Ileum (tissue), 1 donor: ENCODE measurements around a stretch of chr1.

DNA sequence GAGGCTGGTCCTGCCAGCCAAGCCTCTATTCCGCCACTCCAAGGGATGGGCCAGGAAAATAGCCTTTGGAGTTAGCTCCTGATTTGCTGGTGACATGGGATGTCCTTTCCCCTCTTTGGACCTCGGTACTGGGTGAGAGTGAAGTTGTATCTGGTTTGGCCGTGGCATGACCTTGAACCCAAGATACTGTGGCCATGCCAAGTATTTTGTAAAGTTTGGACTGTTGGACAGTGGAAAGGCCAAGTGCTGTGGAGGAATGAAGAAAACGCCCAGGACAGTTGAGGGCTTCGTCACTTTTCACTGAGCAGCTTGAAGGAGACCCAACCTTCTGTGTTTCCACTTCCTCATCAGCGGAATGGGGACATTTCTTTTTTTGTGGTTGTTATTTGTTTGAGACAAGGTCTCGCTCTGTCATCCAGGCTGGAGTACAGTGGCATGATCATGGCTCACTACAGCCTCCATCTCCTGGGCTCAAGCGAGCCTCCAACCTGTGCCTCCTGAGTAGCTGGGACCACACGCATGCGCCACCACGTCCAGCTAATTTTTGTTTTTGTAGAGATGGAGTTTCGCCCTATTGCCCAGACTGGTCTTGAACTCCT is 28.5 kb upstream of the RNF19B start:
- PRO-cap, result no peak

DNA sequence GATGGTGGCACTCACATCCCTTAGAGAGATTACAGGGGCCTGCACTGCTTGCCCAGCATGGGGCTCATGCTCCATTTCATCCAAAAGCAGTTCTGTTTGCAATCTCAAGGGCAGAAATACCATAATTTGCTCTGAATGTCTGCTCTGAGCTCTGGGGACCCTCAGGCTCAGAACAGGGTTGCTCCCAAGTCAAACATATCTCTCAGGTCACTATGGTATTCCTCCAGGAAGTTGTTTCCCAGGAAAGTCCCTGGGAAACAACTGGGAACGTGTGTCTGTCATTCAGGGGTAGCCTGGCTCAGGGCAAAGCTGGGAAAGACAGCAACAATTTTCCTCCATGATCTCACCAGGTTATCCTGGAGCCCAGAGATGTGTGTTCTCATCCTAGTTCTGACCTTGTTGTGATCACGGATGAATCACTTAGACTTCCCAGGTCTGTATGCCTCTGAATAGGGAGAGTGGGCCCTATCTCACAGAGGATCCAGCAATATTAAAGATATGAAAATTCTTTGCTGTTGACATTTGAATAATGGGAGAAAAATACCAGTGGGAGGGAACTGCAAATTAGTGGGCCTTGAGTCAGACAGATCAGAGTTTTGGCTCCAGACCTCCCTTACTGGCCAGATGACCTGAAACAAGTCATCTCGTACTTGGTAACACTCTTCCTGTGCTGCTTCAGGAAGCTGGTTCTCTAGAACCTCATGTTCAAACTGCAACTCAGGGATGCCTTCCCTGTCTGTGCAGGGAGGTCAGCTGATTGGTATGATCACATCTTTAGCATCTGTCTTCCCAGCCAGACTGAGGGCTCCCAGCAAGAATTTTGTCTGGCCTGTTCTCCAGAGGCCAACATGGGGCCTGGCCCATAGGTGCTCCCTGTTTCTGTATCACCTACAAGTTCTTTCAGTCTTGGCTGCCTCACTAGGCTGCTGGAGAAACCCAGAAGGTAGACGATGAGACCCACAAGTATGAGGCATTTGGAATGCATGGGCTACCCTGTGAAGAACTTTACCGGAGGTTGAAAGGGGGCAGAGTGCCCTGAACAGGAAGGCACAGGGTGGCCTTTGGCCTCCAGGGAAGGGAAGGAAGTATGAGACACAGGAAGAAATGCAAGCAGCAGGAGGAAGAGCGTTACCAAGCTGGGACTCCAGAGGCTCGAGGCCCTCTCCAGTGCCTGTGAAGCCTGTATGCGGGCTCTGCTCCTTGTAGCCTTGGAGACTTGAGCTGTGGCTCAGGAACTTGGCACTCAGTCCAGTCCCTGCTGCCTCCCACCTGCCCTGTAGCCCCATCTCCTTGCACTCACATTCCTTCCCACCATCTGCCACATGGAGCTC is 33.0 kb upstream of the RNF19B start:
- PRO-cap, result no peak

DNA sequence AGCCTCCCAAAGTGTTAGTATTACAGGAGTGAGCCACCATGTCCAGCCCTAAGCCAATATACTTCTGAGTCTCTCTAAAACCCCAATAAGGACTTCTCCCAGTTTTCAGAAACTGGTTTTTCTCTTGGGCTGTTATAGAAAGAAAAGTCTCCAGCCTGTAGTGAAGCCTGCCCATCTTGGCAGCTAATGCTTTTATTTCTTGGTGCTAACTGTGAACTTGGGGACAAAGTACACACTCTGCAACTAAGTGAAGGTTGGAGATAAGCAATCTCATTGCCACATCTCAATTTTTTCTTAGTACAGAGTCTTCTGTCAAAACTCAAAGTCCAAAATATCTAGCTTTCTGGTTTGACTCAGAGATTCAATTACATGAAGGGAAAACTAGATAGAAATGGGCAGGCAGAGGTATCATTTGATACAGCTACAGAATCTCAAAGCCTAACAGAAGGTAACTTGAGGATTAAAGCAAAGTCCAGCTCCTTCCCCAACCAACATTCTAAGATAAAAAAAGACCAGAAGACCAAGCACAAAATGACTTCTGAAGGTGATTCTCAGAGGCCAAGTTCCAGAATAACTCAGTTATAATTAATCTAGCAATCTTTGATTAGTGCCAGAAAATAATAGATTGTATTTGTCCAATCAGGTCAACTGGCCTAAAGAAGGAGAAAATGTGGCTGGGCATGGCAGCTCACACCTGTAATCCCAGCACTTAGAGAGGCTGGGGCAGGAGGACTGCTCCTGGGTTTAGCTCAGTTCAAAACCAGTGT is 13.9 kb downstream of the AK2 start:
- PRO-cap, result unidirectional peak, minus-strand start at position 178 of the sequence

- PRO-cap, result no peak
Measured at GRCh38 chr1:33050153-33050799, 13.6 kb upstream of the AK2 start.

DNA sequence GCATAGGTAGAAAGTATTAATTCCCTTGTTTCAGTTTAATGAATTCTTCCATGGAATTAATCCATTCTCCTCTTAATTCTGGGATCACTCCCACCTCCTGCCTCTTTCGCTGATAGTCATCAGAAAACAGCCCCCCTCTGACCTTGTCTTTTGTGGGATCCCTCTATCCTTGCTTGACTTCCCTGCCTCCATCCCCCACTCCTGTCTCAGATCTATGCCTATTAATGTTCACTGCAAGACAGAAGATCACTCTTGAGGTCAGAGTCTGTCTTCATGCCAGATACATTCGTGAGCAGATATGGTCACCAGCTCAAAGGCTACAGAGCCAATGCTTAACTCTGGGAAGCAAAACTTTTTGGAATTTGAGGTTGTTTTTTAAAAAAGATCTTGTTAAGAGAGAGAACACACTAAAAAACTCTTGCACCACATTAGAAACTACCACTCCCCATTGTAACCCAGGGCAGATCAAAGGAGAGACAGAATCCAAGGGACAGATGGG is 17.1 kb upstream of the A3GALT2 start:
- PRO-cap, result no peak

DNA sequence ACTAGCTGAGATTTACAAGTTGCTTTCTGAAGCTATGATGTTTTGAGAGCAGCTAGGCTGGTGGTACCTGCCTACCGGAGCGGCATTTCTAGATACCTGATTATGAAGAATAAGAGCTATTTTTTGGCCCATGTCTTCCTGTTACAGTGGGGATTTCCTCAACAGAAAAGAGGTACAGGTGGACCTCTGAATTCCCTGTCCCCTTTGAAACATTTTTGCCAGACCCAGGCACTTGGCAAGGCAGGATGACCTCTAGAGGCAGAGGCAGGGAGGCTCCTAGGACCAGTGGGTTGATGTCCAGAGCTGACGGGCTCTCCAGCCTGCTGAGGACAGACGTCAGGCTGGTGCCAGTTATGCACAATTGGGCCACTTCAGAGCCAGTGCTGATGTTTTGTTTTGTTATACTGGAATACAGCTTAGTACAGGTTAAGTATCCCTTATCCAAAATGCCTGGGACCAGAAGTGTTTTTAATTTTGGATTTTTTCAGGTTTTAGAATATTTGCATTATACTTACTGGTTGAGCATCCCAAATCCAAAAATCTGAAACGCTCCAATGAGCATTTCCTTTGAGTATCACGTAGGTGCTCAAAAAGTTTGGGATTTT is 18.5 kb upstream of the A3GALT2 start:
- PRO-cap, result no peak

GRCh38 chr1:33758499-33759151 is 105.3 kb upstream of the HMGB4 start:
- PRO-cap, result no peak

GRCh38 chr1:34166754-34167341 is 1.8 kb upstream of the CSMD2 start:
- PRO-cap, result bidirectional peak, plus-strand start at chr1:34167135, minus-strand start at chr1:34166845

DNA sequence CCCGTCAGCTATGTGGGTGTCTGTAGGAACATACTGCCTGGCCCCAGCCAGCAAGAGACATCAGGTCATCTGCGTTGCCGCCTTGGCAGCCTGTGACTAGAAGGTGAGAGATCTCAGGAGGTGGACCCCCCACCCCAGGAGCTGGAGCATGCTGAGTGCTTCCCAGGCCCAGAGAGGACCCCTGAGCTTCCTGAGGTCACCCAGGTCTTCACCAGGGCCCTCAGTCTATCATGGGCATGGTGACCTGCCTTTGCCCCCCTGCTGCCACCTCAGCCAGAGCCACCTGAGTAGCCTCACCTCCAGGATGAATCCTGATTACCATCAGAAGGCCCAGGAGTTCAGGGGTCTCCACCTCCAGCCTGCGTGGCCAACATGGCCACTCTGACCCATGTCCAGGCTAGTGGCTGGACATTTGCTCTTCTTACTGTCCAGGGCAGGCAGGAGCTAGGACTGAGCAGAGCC is 250.6 kb downstream of the C1orf94 start:
- PRO-cap, result unidirectional peak, minus-strand start at position 271 of the sequence

GRCh38 chr1:34647706-34647955 is 107.2 kb upstream of the GJB5 start:
- PRO-cap, result unidirectional peak, minus-strand start at chr1:34647837

DNA sequence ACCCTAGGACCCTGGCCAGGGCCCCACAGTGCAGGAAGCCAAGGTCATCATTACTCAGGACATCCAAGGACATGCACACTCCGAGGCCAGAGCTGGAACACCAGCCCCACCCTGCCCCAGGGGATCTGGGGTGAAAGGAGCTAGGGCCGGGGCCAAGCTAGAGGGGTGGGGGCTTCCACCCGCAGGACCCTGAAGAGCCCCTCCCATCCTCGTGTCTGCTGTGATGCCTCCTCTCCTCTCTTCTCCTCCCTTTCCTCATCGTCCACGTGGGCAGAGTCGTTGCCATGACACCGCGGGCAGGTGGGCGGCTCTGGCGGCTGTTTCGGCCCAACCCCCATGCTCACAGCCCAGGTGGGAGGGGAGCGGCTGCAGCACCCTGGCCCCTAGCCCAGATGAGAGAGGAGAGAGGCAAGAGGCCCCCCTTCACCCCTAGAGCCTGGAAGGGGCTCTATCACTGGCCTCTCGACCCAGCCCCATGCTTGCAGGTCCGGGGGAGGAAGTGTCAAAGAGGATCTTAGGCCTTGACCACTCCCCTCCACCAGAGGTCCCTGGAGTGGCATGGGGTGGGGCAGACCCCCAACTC is 10.6 kb downstream of the DLGAP3 start:
- PRO-cap, result no peak

GRCh38 chr1:35146157-35146795 is 46.7 kb downstream of the SFPQ start:
- PRO-cap, result no peak

GRCh38 chr1:35178628-35179410 is 14.1 kb downstream of the SFPQ start:
- PRO-cap, result no peak

DNA sequence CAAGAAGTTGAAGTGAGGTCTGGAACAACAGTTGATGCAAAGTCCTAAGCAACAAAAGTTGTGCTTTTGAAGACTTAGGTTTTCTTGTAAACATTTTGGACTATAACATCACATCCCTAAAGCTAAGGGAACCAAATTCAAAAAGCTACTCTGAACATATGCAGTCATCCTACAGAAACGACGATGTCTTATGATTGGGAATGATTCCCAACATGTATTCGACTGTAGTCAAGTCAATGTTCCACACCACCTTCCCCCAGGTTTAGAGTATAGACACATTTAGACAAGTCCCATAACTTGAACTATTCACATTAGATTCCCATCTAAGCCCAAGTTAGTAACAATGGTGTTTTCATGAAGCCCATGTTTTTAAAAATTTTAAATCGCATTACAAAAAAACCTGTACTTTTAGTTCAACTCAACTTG is 12.7 kb downstream of the SFPQ start:
- PRO-cap, result no peak

GRCh38 chr1:35191606-35192316 is 1.2 kb downstream of the SFPQ start:
- PRO-cap, result bidirectional peak, plus-strand start at chr1:35192127, minus-strand start at chr1:35191994

DNA sequence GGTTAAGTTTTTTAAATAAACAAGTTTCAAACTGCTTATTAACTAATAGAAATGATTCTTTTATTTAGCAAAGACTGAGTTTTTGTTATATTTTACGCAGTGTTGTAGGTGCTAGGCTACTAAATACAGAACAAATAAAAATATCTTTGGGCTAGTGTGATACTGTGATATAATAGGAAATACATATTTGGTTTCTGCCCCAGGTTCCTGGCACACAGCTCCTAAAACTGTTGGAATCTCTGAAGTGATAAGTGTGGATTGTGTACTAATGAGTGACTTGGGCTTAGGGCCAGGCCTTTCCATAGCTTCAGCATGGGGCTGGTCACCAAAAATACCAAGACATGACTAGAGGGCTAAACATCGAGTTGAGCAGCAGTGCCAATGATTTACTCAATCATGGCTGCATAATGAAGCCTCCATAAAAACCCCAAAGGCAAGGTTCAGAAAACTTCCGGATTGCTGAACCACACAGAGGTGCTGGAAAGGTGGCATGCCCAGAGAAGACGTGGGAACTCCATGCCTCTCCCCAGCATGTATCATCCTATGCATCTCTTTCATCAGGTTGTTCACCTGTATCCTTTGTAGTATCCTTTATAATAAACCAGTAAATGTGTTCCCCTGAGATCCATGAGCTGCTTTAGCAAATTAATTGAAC is 51.5 kb downstream of the ZMYM4 start:
- PRO-cap, result no peak

DNA sequence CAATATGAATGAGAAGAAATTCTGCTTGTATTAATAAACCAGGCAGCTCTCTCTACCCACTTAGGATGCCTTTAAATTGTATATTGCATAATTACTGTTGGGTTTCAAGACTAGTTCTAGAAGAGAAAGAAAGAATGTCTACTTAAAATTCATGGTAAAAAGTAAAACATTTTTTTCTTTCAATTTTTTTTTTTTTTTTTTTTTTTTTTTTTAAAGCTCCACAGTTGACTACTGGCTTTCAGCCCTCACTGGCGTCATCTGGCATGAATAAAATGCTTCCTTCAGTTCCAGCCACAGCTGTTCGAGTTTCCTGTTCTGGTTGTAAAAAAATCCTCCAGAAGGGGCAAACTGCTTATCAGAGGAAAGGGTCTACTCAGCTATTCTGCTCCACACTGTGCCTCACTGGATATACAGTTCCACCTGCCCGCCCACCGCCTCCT is 101.7 kb downstream of the ZMYM4 start:
- PRO-cap, result no peak

DNA sequence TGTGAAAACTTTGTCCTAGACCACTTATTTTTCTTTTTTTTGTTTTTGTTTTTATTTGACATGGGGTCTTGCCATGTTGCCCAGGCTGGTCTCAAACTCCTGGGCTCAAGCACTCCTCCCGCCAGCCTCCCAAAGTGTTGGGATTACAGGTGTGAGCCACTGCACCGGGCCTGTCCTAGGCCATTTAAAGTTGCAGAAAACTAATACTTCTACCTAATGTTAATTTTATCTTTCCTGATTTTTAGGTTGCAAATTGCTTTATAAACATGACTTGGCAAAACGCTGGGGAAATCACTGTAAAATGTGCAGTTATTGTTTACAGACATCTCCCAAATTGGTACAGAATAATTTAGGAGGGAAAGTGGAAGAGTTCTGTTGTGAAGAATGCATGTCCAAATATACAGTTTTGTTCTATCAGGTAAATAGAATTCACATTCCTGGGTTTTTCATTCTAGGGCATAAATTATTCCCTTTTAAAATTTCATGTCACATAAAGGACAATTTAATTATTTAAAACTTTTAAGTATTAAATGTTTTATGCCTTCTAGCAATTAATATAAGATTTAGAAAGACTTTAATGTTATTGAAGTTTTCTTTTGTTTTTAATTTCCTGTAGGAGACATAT is 120.3 kb downstream of the ZMYM4 start:
- PRO-cap, result no peak

GRCh38 chr1:35452005-35452501 is 105.2 kb downstream of the KIAA0319L start:
- PRO-cap, result no peak

GRCh38 chr1:35555935-35556528 is 1.2 kb downstream of the KIAA0319L start:
- PRO-cap, result no peak